Measurements from ENCODE around the gene MEX3C.

- PRO-cap, 4 experiments = peak in 1 of 4 experiments; most common plus-strand start chr18:50849835 (in 1)
- RAMPAGE, long total RNA, 2 experiments = no peak in any of the 2 experiments
Observed at GRCh38 chr18:50849491-50850024, 29.4 kb upstream of the ME2 start.

GRCh38 chr18:50854796-50855090 is 24.2 kb upstream of the ME2 start:
- PRO-cap, 4 experiments = peak in 1 of 4 experiments; most common minus-strand start chr18:50854898 (in 1)
- RAMPAGE, long total RNA, 2 experiments = no peak in any of the 2 experiments

DNA sequence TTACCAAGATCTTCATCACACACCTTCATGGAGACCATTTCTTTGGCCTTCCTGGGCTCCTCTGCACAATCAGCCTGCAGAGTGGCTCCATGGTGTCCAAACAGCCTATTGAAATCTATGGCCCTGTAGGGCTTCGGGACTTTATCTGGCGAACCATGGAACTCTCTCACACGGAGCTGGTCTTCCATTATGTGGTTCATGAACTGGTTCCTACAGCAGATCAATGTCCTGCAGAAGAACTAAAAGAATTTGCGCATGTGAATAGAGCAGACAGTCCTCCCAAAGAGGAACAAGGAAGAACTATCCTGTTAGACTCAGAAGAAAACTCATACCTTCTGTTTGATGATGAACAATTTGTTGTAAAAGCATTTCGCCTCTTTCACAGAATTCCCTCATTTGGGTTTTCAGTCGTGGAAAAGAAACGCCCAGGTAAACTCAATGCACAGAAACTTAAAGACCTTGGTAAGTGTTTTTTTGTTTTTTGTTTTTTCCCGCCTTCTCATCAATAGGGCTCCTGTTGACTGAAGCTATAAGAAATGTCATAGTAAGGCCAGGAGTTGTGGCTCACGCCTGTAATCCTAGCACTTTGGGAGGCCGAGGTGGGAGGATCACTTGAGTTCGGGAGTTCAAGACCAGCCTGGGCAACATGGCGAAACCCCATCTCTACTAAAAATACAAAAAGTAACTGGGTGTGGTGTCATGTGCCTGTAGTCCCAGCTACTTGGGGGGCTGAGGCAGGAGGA is 16.4 kb downstream of the ELAC1 start:
- PRO-cap, 4 experiments = no peak in any of the 4 experiments
- RAMPAGE, long total RNA, 2 experiments = no peak in any of the 2 experiments

- PRO-cap, 4 experiments = no peak in any of the 4 experiments
- RAMPAGE, long total RNA, 2 experiments = no peak in any of the 2 experiments
Observed at GRCh38 chr18:51081141-51081993, 51.4 kb downstream of the SMAD4 start.

DNA sequence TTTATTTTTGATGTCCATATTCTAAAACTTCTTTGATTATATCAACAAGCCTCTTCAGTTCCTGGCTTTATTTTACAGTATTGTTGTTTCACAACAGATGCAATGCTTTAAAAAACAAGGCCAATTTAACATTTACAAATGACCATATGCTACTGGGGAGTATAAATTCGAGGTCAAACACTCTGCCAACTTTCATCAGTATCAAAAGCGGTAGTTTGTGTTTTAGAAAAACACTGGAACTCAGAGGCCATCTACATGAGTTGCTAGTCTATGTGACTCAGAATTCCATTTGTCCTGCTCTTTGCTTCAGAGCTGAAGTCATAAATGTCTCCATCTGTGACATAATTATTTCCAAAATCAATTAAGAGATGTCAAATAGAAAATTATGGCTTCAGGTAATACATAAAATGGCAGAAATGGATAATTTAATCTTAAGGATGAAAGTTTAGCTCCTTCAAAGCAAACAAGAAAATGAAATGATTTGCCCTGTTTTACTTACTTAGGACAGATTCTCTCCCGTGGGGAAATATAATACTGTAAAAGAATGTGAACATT is 3.8 kb downstream of the MEX3C start:
- PRO-cap, 4 experiments = no peak in any of the 4 experiments
- RAMPAGE, long total RNA, 2 experiments = no peak in any of the 2 experiments

DNA sequence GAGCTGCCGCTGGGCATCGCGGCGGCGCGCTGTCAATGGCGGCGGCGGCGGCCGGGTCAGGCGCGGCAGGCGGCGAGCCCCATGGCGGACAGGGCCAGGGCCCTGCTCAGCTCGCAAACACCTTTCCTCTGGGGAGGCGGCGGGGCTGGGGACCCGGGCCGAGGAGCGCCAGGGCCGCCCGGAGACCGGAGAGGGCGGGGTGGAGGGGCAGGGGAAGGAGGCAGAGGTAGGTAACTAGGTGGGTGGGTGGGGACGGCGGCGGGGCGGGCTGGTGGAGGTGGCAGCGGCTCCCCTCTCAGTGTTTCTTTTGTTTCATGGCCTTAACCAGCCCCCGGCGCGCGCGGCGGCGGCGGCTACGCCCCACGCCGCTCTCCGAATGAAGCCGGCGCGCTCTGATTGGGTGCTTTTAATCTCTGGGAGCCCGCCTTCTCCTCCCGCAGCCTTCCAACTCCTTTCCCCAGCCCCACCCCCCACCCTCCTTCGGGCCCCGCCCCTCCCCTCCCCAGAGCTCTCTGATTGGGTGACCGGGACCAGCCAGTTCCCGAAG is at the start of gene MEX3C:
Gene MEX3C (minus strand): TSS at position 378 of the 547 bp plus-strand sequence.
- PRO-cap, 4 experiments = peak in 4 of 4 experiments; most common plus-strand start position 35 of the sequence (in 1); most common minus-strand start position 378 of the sequence (in 4)
- RAMPAGE, long total RNA, 2 experiments = no peak in any of the 2 experiments

DNA sequence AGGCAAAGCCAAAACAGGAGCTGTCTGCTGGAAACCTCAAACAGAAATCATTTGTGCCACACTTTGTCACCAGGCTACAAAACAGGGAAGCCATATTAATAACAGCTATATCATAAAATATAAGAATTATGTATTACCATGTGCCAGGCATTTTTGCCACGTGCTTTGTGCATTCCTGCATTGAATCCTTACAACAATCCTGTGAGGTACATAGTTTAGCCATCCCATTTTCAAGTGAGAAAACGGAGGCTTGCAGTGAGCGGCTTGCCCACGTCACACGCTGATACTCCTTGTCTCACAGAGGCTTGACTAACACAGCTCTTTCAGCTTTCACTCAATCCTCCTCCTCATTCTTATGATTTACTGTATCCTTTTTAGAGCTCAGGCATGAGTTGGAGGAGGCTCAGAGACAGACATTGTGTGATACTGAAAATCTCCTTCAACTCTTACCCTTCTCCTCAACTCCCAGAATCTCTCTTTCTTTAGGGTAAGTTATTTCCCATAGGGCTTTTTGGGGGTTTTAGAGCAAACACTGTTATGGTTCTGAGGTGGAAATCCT is 148.5 kb upstream of the MEX3C start:
- PRO-cap, 4 experiments = no peak in any of the 4 experiments
- RAMPAGE, long total RNA, 2 experiments = no peak in any of the 2 experiments

DNA sequence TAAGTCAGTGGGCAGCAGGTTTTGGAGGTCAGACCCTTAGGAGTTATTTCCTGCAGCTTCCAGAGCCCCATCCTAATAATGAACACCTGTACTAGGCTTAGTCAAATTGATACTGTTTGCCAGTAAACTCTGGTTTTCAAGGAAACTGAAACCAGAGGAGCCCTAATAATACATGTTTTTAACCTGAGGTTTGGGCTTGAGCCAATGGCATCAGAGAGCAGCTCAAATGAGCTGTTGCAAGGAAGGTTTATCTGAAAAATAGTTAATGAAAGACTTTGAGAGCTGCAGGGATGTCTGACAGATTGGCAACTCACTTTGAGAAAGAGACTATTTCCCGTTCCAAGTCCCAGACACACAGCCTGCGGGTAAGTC is 54.6 kb downstream of the DCC start:
- PRO-cap, 4 experiments = no peak in any of the 4 experiments
- RAMPAGE, long total RNA, 2 experiments = no peak in any of the 2 experiments

DNA sequence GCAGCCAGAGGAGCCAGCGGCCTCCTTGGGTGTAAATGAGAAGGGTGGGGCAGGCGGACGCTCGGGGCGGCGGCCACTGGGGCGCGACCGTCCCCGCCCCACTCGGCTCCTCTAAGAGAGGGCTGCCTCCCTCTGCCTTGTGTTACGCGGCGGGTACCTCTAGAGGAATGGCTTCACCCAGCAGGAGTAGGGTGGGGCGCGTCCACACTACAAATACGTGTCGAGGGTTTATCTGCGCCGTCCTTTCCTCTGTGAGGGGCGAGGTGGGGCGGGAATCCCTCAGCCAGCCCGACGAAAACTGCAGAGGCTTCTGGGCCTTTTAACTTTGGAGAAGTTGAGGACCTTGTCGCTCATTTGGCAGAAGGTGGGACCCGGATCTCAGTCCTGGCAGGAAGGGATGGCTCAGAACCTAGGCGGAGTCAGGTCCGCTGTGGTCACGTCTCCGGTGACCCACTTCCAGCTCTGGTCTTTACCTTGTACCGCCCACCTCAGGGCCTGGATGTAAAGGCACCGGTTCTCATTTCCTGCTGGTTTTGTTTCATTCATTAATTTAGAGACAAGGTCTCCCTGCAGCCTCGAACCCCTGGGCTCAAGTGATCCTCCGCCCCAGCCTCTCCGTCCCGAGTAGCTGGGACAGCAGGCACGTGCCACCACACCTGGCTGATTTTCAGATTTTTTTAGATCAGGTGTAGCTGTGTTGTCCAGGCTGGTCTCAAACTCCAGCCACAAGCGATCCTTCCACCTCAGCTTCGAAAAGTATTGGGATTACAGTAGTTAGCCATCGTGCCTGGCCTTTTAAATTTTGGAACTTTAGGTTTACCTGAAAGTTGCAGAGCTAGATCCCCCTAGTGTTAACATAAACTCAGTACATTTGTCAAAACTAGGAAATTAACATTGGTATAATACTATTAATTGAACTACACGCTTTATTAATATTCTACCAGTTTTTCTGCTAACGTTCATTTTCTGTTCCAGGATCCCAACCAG is 645 bp downstream of the POLI start:
- PRO-cap, 4 experiments = peak in 4 of 4 experiments; most common plus-strand start position 140 of the sequence (in 1); most common minus-strand start position 380 of the sequence (in 2)
- RAMPAGE, long total RNA, 2 experiments = no peak in any of the 2 experiments

DNA sequence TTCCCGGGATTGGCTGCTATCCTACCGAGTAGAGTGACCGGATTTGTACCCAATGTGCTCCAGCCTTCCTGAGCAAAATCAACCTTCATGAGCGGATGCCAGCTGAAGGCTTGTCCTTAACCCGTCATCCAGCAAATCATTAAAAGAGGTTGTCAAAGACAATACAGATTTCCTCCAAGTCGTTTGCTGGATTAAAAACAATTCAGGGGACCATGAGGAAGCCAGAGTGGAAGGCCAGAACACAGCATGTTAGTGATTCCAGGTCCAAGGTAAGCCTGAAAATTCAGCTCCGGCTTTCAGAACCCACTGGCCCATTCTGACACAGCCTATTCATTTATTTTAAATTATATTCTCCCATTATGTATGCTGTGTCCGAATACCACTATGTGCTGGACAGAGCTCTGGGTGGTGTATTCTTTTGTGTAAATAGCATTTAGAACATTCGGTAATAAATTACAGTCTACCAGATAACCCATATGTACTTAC is 76.8 kb upstream of the DYNAP start:
- PRO-cap, 4 experiments = no peak in any of the 4 experiments
- RAMPAGE, long total RNA, 2 experiments = no peak in any of the 2 experiments

- PRO-cap, 4 experiments = no peak in any of the 4 experiments
- RAMPAGE, long total RNA, 2 experiments = no peak in any of the 2 experiments
Observed at GRCh38 chr18:54531283-54532056, 59.6 kb upstream of the DYNAP start.

DNA sequence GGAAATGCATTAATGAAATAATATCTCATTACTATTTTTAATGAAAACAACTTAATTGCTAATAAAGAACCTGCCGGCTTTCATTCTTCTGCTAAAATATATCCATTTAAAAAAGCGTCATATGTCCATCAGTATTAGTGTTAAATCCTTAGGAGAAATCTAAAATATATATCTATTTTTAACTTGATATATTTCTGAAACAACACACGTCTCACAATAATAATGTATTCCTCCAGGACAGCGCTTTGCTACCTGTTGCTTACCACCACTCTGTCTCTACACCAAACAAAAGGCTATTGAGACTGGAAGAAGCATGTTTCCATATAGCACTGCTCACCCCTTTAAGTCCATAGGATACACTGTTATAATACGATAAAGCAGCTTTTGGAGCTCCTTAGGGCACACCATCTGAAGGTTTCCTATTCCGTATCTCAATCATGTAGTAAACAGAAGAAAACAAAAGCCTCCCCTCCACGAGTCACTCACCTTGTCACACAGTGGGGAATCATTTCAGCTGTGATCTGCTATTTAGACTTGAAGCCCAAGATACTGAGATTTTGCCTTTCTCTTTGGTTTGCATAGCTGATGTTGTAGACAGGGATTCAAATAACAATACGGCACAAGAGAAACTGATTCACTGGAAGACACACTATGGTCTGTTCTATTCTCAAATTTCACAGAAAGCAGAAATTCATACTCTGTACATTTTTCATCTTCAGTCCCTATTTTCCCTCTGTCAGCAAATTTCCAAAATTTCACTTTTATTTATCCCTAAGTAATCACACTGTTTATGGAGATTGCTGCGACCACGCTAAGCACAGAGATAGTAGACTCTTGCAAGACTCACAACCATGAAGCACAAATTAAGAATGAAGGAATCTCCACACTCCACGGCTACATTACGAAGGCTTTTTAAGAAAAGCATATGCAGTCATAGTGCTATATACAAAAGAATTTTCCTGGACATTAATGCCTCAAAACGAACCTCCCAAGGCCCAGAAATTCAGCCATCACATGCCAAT is 187.2 kb downstream of the TCF4 start:
- PRO-cap, 4 experiments = no peak in any of the 4 experiments
- RAMPAGE, long total RNA, 2 experiments = no peak in any of the 2 experiments

DNA sequence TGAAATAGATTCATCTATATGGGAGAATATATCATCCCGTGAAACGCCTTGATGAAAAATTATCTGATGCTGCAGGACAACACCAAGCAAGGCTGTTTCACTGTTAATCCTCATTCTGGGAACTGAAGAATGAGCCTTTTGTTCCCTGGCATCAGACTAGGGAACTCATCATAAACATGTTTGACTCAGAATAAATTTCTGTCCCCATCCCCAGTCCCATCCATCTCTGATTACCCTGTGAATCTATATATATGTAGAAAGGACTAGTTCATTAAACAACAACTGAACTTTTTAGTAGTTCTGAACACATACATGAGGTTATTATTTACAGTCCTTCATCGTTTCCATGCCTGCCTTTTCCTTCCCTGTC is 179.8 kb downstream of the TCF4 start:
- PRO-cap, 4 experiments = no peak in any of the 4 experiments
- RAMPAGE, long total RNA, 2 experiments = no peak in any of the 2 experiments

DNA sequence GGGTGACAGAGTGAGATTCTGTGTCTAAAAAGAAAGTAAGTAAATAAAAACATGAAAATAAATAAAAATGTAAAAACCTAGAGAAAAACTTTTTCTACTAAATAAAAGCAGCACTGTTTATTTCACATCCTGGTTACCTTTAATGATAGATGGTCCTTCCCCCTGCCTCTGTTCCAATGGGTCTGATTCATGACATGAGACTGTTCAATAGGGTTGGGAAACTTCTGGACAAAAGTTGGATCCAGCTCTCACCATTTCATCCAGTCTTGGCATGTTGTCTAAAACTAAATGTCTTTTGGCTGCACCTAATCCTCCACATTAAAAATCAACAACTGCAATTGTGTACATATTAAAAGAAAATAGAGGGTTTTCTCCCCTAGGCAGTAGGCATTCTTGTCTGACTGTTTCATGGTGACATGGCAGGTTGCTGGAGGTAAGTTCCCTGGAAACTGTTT is 136.0 kb downstream of the TCF4 start:
- PRO-cap, 4 experiments = no peak in any of the 4 experiments
- RAMPAGE, long total RNA, 2 experiments = no peak in any of the 2 experiments

- PRO-cap, 4 experiments = peak in 3 of 4 experiments; most common plus-strand start chr18:55477777 (in 3); most common minus-strand start chr18:55477565 (in 1)
- RAMPAGE, long total RNA, 2 experiments = no peak in any of the 2 experiments
Observed at GRCh38 chr18:55477400-55478018, 110.5 kb downstream of the TCF4 start.

GRCh38 chr18:55507757-55508128 is 80.2 kb downstream of the TCF4 start:
- PRO-cap, 4 experiments = no peak in any of the 4 experiments
- RAMPAGE, long total RNA, 2 experiments = no peak in any of the 2 experiments

DNA sequence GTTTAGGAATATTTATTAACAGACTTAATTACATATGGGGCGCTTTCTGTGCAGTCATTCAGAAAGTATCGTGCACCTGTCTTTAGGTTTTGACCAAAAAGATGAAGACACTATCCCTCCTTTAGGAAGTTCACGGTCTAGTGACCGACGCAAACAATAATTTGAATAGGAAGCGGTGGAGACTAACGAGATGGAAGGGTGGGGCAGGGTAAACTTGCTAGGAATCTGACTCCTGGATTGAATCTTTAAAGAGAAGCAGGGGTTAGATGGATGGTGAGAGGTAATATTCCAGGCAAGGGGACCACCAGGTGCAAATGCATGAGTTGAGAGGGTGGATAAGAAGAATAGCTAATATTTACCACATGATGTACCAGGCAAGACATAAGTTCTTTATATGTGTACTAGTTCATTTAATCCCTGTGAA is 681 bp upstream of the TXNL1 start:
- PRO-cap, 4 experiments = no peak in any of the 4 experiments
- RAMPAGE, long total RNA, 2 experiments = no peak in any of the 2 experiments

- PRO-cap, 4 experiments = no peak in any of the 4 experiments
- RAMPAGE, long total RNA, 2 experiments = no peak in any of the 2 experiments
Observed at GRCh38 chr18:57258507-57258806, 93.9 kb upstream of the ST8SIA3 start.

GRCh38 chr18:57627434-57627993 is 5.9 kb upstream of the NARS1 start:
- PRO-cap, 4 experiments = no peak in any of the 4 experiments
- RAMPAGE, long total RNA, 2 experiments = no peak in any of the 2 experiments

- PRO-cap, 4 experiments = no peak in any of the 4 experiments
- RAMPAGE, long total RNA, 2 experiments = no peak in any of the 2 experiments
Observed at GRCh38 chr18:57693780-57694787, 72.4 kb upstream of the NARS1 start.